Colon Carcinoma Metastatic in the Lung (tissue), 2 donors: ENCODE measurements around a stretch of chr12.

DNA sequence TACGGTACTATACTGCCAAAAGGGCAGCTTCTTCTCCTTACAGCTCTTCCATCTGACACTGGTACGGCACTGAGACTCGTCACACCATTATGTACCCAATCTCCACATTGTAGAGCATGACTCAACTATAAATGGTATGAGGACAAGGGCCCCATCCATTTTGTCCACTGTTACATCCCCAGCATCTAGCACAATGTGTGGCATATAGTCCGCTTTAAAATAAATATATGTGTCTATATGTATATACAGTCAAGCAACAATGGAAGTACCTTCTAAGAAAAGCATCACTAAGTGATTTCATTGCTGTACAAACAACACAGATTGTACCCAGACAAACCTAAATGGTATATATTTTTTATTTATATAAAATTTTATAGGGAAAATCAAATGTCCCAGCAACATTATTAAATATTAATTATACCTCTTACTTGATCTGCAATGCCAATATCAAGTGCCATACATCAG, 212.8 kb downstream of the MED13L start:
- PRO-cap, 2 experiments = no peak in any of the 2 experiments

DNA sequence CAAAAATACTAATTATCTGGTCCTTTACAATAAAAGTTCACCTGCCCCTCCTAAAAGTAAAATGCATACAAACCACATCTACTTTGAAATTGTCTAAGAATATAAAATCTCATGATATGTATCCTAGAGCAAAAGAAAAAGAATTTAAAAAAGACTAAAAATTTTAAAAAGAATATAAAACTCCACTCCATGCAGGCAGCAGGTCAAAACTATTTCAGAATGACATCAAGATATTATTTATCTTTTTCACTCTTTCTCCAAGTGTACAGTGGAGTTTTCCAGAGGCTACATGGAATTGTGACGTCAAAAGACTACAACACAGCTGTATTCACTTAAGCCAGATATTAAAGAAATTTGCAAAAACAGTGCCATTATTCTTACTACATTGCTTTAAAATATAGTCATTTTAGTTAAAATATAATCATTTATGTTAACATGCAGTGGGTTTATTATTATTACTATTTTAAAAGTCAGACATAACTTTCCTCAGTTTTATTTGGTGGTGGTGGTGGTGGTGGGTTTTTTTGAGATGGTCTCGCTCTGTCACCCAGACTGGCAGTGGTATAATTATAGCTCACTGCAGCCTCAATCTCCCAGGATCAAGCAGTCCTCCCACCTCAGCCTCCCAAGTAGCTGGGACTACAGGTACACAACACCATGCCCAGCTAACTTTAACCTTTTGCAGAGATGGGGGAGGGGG, 198.6 kb downstream of the MED13L start:
- PRO-cap, 2 experiments = no peak in any of the 2 experiments

- PRO-cap, 2 experiments = no peak in any of the 2 experiments
Observed at GRCh38 chr12:116144298-116144628, 133.2 kb downstream of the MED13L start.

DNA sequence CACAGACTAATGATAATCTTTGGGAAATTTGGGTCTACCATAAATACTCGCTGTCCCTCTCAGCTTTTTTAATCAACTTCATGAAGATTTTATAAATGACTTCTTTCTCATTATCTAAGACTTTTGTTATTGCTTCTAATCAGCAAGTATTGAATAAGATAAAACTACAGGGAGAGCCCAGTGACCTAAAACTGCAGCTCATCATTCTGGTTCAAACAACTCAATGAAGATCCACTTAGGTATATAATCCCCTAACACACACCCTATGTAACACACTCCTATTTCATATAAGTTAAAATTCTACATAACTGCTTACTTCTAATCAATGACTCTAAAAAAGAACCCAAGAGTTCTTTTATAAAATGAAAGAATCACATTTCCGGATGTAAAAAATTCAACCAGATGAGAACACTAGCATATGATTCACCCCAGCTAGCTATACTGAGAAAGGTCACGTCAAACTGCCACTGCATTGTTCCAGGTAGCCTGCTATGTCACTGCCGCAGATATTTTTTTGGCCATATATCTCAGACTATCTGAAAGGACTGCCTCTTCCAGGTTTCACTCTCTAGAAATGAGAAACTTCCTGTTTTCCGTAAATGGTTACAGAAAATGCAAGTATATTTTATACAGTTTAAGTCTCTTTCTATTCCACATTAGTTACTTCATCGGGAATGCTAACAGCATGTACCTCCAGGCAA, 105.4 kb downstream of the MED13L start:
- PRO-cap, 2 experiments = no peak in any of the 2 experiments

GRCh38 chr12:116215579-116216581, 61.6 kb downstream of the MED13L start:
- PRO-cap, 2 experiments = no peak in any of the 2 experiments

GRCh38 chr12:116217894-116218555, 59.5 kb downstream of the MED13L start:
- PRO-cap, 2 experiments = no peak in any of the 2 experiments

- PRO-cap, 2 experiments = no peak in any of the 2 experiments
Observed at GRCh38 chr12:116261627-116262218, 15.8 kb downstream of the MED13L start.

DNA sequence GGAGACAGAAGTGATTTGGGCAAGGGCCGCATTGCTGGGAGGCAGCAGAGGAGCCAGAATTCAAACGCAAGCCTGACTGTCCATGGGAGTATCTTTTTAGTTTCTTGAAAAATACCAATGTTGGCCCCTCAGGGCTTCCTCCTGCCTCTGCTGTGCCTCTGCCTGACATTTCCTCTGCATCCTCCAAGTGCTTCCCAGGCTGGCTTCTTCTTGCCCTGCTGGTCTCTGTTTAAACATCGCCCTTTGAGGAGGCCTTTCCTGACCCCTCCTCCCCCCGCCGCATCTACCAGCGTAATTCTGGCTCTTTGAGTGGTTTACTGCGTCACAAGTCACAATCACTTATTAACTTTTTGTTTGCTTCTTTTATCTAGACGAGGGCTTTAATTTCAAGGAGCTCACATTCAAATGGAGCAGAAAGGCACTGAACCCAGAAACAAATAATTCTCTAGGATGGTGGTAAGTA, 90.9 kb upstream of the MED13L start:
- PRO-cap, 2 experiments = no peak in any of the 2 experiments

GRCh38 chr12:116381608-116382607, 104.4 kb upstream of the MED13L start:
- PRO-cap, 2 experiments = no peak in any of the 2 experiments

GRCh38 chr12:116411011-116411373, 133.5 kb upstream of the MED13L start:
- PRO-cap, 2 experiments = no peak in any of the 2 experiments

DNA sequence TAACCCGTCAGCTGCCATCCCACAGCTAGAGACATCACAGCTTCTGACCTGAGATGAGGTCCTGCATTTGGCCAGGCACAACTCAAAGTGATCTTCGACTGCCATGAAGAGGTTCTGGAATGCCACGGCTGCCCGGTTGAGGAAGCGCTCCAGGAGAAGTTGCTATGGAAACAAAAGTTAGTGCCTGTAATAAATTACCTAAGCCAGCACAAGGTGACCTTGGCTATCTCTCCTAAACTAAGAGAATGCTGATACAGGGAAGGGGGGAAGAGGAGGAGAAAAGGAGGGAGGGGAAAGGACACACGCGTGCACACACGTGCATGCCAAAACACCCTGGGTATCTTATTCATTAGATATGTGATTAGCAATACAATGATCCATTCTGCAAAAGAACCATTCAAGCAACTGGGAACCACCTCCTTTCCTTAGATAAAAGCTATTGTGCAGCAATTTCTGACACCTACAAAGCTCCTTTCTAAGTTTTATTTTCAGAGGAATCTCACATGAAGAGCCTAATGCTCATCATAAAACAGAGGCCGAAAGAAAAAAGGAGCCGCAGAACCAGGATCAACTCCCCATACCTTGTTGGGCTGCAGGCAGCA, 18.1 kb downstream of the SPRING1 start:
- PRO-cap, 2 experiments = no peak in any of the 2 experiments

GRCh38 chr12:116879481-116880133, 1.6 kb downstream of the HRK start:
- PRO-cap, 2 experiments = no peak in any of the 2 experiments

GRCh38 chr12:117060108-117060803, 39.0 kb downstream of the TESC start:
- PRO-cap, 2 experiments = no peak in any of the 2 experiments

- PRO-cap, 2 experiments = no peak in any of the 2 experiments
Observed at GRCh38 chr12:117140561-117141668, 41.7 kb upstream of the TESC start.

DNA sequence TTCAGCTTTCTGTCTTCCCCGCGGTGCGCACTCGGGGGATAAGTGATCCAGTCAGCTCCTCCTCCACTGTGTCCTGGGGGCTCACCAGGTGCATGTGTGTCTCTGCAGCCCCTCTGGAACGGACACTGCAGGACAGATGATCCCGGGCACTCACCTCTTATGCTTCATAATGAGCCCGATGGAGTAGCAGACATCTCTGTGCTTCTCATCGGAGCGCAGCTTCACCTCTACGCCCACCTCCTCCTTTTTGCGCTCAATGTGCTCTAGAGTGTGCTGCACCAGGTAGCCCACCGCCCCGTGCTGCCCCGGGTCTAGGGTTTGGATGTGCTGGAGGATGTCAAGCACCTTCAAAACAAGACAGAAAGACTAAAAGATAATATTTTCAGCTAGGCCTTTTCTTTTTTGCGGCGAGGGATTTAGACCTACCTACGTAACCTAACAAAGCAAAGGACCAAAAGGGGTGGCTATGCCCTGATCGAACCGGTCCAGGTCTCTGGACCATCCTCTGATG, 32.5 kb downstream of the FBXO21 start:
- PRO-cap, 2 experiments = no peak in any of the 2 experiments

DNA sequence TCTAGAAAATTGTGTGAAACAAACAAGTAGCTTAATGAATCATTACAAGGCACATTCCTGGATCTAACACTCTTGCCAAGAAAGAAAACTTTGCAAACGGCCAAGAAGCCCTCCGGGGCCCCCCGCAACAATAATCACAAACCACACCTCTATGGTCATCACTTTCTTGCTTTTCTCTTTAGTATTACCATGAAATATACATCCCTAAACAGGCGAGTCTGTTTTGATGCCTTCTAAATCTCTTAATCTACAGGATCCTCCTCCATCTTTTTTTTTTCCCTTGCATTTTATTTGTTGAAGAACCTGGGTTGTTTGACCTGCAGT, 11.1 kb downstream of the FBXO21 start:
- PRO-cap, 2 experiments = no peak in any of the 2 experiments

DNA sequence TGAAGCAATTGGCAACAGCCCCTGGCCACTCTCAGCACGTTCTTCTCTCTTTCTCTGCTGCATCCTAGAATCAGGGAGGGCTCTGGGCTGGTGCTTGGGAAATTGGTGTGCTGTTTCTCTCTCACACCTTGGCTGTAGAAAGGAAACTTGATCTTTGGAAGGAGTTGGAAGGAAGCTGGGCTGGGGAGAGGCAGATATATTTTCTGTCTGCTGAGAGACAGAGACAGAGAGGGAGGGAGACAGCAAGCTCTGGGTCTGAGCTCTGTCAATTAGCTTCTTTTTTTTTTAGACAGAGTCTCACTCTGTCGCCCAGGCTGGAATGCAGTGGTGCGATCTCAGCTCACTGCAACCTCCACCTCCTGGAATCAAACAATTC, 27.3 kb downstream of the NOS1 start:
- PRO-cap, 2 experiments = no peak in any of the 2 experiments

- PRO-cap, 2 experiments = no peak in any of the 2 experiments
Observed at GRCh38 chr12:118370705-118371879, 1.6 kb downstream of the TAOK3 start.

DNA sequence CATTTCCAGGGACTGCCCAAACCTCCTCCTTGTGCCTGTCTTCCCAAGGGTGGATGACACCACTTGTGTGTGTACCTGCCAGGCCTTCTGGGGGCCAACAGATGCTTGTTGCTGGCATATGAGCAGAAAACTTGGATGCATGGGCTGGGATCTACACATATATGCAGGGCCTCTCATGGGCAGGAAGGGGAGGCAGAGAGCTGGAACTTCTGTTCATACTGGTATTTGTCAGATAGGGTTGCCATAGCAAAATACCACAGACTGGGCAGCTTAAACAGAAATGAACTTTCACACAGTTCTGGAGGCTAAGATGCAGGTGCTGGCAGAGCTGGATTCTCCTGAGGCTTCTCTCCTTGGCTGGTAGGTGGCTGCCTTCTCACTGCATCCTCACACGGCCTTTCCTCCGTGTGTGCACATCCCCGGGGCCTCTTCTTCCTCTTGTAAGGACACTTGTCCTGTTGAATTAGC, 121.8 kb downstream of the SUDS3 start:
- PRO-cap, 2 experiments = no peak in any of the 2 experiments

- PRO-cap, 2 experiments = no peak in any of the 2 experiments
Observed at GRCh38 chr12:119368820-119369521, 34.4 kb downstream of the CCDC60 start.